ENCODE results near the genes KCNH3, AQP2 and RACGAP1.

- RRBS: no CpG with 5 or more reads among the region's 7 CpGs
These were observed 5.2 kb downstream of the LMBR1L start for GRCh38 chr12:49105434-49105940.

- RRBS: no CpG with 5 or more reads among the region's 6 CpGs
These were observed 1.6 kb downstream of the LMBR1L start for GRCh38 chr12:49108806-49109694.

DNA sequence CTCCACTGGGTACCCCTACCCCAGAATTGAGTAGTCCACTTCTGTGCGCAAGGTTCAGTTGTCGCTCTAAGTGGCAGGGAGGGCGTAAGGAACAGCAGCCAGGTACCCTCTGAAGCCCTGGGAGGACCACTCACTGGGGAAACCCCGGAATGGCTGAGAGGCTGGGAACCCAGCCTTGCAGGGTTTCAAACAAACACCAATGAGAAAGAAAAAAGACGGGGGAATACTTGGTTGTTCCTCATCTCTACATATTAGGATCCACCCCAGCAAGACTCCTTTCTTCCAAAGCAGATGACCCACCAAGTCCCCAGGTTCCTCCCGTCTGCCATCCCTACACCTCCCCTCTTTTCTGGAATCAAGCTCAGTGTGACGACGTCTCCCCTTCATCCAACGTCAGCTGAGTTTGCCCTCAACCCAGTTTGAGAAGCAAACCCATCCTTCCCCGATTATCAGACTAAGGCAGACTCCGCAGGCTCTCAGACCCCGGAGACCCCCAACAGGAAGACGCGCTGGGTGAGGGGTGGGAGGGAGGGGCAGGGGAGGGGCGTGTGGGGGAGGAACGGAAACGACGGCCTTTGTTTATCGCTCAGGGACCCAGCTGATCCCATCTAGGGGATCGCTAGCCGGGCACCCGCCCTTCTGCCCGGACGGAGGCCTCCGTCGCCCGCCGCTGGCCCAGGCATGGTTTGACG is 793 bp downstream of the LMBR1L start:
- RRBS: no CpG with 5 or more reads among the region's 29 CpGs

DNA sequence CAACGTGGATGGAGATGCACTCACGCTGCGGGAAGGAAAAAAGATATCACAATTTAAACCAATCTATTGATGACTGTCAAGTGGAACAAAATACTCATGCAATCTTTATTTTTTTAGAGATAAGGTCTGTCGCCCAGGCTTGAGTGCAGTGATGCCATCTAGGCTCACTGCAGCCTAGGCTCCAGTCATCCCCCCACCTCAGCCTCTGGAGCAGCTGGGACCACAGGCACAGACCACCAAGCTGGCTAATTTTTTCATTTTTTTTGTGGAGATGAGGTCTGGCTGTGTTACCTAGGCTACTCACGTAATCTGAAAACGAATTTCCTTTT is 1.5 kb downstream of the TUBA1B start:
- RRBS: no CpG with 5 or more reads among the region's 6 CpGs

DNA sequence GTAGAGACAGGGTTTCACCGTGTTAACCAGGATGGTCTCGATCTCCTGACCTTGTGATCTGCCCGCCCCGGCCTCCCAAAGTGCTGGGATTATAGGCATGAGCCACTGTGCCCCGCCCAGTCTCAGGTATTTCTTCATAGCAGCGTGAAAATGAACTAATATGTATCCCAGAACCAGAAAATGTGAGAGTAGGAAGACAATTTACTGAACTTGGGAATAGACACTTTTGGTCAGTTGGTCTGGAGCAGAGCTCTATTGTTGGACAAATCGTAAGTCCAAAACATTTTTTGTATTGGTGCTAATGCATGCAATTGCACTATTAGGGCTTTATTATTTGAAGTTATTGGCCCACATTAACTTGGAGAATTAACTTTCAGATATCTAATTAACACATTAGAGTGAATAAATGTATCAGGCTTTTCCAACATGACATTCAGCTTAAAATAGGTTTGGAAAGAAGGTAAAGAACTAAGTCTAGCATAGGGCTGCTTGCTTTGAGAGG is 5.3 kb downstream of the TUBA1A start:
- RRBS: no CpG with 5 or more reads among the region's 7 CpGs

GRCh38 chr12:49189983-49190702 is 1.3 kb upstream of the TUBA1A start:
- RRBS: no CpG with 5 or more reads among the region's 10 CpGs

DNA sequence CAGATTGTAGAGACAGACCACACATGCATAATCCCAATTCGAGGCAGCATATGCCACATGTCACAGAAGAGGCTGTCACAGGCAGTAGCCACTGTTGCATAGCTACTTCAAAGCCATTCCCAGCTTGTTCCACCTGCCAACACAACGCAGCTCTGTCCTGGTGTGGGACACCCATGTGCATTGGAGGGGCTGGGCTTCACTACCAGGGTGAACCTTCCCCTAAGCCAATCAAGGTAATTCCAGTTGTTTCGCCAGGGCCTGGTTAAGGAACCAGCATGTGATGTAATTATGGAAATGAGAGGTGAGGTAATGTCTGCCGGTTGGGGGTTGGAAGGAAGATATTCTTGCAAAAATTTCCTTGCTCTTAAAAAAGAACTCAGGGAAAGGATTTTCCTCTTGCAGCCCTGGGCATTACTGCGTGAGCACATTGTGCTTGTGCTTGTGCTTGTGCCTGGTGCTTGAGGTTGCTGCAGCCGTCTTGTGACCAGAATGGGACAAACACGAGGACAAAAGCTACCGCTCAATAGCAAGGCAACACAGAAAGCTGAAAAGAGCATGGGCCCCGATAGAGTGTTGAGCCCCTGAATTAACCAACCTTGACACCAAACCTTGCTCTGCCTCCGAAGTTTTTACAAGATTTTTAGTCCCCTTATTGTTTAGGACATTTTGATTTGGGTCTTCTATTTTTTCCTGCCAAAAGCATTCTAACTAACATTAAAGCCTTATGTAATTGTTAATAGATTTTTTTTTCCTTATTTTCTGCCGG is 14.9 kb downstream of the TUBA1C start:
- RRBS: no CpG with 5 or more reads among the region's 11 CpGs

GRCh38 chr12:49475993-49476305 is 62.9 kb upstream of the KCNH3 start:
- RRBS: no CpG with 5 or more reads among the region's 8 CpGs

DNA sequence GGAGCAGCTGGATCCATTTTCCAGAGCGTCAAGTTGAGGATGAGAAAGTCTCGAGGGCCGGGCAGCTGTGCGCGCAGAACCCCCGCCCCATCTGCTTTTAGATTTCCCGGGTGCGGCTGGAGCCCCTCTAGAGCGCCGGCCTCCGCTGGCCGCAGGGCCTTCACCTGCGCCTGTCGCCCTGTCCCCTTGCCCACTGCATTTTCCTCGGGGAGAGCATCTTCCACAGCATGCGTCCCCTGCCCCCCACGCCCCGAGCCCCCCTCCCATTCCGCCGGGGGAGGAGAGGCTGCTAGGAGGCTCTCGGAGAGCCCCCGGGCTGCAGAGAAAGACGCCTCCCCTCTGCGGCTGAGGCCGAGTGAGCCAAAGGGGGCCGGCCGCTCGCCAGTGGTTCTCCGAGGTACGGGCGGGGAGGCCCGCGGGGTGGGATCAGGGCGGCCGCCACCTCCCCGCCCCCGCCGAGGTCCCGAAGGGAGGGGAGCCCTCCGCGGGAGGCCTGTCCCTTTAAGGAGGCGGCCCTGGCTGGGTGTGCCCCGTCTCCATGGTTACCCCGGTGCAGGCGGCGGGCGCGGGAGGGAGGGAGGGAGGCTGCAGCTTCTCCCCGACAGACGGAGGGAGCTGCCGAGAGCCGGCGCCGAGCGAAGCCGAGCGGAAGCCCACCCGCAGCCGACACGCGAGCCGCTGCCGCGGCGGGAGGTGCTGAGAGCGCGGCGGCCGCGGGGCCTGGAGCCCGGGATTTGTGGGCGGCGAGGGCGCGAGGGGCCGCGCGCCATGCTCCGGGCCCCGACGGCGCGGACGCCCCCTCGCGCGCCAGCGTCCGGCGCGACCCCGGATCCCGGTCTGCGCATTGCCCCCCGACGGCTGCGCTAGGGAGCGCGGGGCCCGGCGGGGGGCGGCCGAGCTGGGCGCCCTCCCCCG is at the start of gene KCNH3:
TSS of gene KCNH3 (plus strand) at position 583 of the 915 bp plus-strand sequence.
- RRBS: 4% methylated on average over 41 of the region's 105 CpGs

DNA sequence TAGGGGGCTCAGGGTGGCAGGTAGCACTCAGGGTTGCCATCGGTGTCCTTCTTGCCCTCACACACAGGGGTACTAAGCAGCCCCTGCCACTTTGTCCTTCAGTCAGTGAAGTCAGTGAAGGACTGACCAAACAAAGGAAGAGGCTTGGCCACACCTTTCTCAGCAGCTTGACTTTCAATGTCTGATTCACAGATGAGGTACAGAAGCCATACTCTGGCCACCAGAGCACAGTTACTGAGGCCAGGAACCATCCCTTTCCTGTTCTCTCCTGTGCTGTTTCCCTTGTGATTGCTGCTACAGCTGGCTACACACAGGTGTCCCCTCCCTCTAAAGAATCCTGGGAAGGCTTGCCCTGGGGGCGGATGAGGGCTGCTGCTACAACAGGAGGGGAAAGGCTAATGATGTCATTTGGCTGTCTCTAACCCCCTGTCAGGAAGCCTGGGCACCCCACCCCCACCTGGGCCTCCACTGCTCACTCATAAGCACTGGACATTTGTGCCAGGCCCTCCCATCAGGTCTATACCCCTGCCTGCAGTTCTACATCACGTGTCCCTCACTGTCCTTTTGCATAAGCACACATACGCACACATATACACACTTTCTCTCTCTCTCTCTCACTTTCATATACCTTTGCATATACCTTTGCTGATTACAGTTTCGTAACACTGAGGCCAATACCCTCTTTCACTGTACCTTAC is 41.3 kb downstream of the PRPF40B start:
- RRBS: no CpG with 5 or more reads among the region's 5 CpGs

DNA sequence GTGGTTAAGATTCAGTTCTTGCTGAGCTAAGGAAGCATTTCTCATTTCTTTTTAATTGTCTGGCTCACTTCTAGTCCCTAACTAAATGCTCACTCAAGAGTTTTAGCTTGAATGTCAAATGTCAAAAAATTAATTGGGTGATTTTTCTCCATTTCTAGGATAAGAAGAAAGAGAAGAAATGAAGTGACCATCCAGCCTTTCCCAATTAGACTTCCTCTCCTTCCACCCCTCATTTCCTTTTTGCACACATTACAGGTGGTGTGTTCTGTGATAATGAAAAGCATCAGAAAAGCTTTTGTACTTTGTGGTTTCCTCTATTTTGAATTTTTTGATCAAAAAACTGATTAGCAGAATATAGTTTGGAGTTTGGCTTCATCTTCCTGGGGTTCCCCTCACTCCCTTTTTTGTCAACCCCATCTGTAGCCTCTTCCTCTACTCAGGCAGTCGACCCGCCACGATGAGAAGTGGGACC is 21.4 kb downstream of the TMBIM6 start:
- RRBS: no CpG with 5 or more reads among the region's 3 CpGs

- RRBS: no CpG with 5 or more reads among the region's 37 CpGs
These were observed 4.8 kb upstream of the AQP2 start for GRCh38 chr12:49945341-49946516.

GRCh38 chr12:49950535-49951060 is at the start of gene AQP2:
Gene AQP2 (plus strand): TSS chr12:49950737.
- RRBS: 83% methylated on average over 5 of the region's 17 CpGs

GRCh38 chr12:49962712-49963376 is 1.2 kb downstream of the AQP5 start:
- RRBS: no CpG with 5 or more reads among the region's 15 CpGs

GRCh38 chr12:50016926-50017504 is 8.3 kb downstream of the RACGAP1 start:
- RRBS: no CpG with 5 or more reads among the region's 5 CpGs

GRCh38 chr12:50024702-50025573 is at the start of gene RACGAP1:
Gene RACGAP1 (minus strand): TSS chr12:50025494.
- RRBS: no CpG with 5 or more reads among the region's 52 CpGs

DNA sequence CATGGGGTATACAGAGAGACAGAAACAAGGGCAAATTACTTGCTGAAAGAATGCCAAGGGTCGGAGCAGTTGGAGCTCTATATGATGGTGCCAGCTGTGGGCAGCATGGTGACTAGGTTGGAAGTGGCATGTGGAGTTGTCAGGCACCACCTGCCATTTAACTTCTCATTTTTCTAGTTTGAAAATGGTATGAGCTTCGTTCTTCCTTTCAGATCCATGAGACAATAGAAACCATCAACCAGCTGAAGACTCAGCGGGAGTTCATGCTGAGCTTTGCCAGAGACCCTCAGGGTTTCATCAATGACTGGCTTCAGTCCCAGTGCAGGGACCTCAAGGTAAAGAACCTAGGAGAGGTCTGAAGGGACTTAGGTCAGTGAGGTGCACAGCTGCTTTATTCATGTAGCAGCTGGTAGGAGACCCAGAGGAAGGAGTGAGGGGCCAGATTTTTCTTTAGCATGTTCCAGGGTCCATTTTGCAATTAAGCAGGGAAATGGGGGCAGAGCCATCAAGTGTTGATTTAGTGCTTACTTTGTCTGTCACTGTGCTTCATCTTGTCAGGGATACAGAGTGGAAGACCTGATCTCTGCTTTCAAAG is 7.1 kb upstream of the GPD1 start:
- RRBS: no CpG with 5 or more reads among the region's 3 CpGs

GRCh38 chr12:50241944-50242470 is 41.3 kb downstream of the LIMA1 start:
- RRBS: no CpG with 5 or more reads among the region's 4 CpGs

DNA sequence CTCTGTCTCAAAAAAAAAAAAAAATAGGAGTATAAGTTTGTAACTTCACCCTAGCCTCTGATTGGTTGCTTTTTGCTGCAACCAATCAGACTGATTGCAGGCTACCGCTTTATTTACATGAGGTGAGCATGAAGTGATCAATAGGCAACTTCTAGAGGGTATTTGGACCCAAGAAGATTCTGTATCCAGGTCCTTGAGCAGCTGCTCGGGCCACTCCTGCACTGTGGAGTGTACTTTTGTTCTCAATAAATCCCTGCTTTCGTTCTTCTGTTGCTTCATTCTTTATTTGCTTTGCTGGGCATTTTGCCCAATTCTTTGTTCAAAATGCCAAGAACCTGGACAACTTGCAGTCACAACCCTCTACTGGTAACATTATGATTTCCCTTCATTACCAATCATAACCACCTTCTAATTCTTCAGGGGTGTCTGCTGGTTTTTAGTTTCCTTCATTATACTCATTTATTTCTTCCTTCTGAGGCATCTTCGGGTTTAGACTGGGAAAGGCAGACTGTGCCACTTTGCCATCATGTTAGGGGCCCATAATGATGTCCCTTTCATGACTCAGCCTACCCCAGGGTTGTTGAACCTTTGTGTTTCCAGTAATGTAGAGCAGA is 43.4 kb upstream of the LIMA1 start:
- RRBS: no CpG with 5 or more reads among the region's 4 CpGs

- RRBS: no CpG with 5 or more reads among the region's 9 CpGs
These were observed 29.2 kb upstream of the DIP2B start for GRCh38 chr12:50475502-50475987.

Measured in GM12891 (cell line).